LNCaP clone FGC (cell line): ENCODE measurements around a stretch of chr3.

GRCh38 chr3:14803176-14803601, 15.6 kb upstream of the FGD5 start:
- RRBS, 2 experiments: 21 to 27% methylated on average over 5 of the region's 5 CpGs

- RRBS, 2 experiments: no CpG with 5 or more reads among the region's 22 CpGs
These were observed 1.3 kb downstream of the FGD5 start for GRCh38 chr3:14819939-14820532.

GRCh38 chr3:14947776-14948502, 556 bp downstream of the NR2C2 start:
- RRBS, 2 experiments: 2% methylated on average over 34 to 40 of the region's 86 CpGs

GRCh38 chr3:15037606-15038849, 27.1 kb downstream of the MRPS25 start:
- RRBS, 2 experiments: 56 to 76% methylated on average over 2 of the region's 12 CpGs

DNA sequence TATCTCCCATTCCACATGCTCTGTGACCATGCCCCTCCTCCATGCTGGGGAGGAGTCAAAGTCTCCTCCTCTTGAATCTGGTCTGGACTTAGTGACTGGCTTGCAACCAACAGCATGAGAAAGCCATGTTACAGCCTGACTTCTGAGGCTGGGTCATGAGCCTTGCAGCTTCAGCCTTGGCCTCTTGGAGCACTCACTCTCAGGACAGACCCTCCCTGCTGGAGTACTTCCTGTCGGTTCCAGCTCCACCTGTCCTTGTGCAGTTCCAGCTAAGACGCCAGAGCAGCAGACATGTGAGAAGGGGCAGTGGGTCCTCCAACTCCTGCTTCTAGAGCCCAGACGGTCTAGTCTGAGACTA, 49.7 kb upstream of the RBSN start:
- RRBS, 2 experiments: no CpG with 5 or more reads among the region's 3 CpGs

DNA sequence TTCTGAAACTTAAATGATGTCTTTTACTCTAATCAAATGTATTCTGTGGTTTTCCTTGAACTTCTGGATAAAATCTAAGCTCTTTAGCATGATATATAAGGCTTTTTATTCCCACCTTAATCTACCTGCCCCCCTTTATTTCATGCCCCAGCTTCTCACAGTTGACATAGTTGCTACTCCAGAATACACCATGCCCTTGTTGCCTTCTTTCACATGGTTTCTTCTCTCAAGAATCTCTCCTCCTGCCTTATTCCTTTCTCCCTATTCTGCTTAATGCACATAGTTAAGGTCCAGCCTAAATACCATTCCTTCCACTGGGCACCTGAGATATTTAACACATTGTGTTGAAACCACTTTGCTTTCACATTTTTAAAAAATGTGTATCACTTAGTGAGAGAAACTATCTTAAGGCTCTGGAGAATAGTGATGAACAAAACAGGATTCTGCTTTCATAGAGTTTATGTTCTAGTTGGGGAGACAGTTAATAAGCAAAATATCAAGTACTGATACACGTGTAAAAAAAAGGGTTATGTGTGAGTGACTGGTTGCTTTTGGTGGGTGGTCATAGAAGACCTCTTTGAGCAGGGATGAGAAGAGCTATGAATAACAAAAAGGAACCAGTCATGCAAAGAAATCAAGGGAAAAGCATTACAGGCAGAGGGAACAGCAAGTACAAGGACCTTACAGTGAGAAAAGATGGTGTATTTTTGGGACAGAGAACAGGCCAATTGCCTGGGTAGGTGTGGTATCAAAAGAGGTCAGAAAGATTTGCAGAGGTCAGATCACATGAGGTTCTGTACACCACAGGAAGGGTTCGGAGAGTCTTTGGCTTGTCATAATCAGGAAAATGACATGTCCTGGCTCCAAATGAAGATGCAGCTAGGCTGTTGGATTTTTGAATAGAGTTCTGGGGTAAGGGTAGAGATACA, 36.7 kb downstream of the CAPN7 start:
- RRBS, 2 experiments: no CpG with 5 or more reads among the region's 2 CpGs

DNA sequence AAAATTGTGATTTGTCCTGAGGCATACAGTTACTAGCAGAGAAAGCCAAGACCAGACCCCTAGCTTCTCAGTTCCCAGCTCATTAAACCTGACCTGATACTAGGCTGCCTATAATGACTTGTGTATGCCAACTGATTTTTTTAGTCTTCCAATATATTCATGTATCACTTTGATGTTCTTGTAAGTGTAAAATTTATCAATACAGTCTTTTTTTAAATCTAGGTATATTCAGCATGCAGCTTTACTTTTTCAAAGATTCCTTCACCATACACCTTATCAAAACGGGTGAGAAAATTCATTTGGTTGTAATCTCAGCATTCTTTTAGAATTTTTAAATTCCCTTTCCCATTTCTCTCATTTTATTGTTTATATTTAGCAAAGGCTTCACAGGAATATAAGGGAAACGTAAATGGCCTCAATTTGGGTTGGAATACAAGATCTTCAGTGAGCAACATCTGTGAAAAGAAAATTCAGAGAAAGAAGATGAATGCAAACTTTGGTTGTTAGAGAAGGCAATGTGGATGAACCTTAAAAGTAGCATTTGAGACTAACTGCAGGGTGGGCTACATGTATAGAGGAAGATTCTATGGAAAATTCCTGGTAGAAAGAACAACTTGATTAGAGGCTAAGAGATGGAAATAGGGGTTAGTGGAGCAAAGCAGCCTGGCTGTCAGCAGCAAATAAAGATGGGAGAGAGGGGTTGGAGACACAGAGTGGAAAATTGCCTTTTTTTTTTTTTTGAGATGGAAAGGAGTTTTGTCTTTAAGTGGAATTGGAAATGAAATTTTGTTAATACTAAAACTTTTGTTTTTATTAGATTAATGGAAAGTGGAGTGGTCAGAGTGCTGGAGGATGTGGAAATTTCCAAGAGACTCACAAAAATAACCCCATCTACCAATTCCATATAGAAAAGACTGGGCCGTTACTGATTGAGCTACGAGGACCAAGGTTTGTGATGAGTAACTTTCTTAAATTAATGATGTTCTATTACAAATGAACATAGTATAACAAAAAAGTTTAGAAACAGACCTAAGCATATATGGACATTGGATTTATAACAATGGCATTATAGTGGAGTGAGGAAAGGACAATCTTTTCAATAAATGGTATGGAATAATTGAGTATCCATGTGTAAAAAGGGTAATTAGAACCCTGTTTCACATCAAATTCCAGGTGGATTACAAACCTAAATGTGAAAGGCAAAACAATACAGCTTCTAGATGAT, 40.9 kb downstream of the CAPN7 start:
- RRBS, 2 experiments: no CpG with 5 or more reads among the region's 4 CpGs

- RRBS, 2 experiments: no CpG with 5 or more reads among the region's 19 CpGs
These were observed 60.5 kb downstream of the SH3BP5 start for GRCh38 chr3:15271621-15272467.

GRCh38 chr3:15341054-15341775, 8.8 kb upstream of the SH3BP5 start:
- RRBS, 2 experiments: no CpG with 5 or more reads among the region's 5 CpGs

GRCh38 chr3:15426777-15427226, 542 bp downstream of the METTL6 start:
- RRBS, 2 experiments: no CpG with 5 or more reads among the region's 18 CpGs

DNA sequence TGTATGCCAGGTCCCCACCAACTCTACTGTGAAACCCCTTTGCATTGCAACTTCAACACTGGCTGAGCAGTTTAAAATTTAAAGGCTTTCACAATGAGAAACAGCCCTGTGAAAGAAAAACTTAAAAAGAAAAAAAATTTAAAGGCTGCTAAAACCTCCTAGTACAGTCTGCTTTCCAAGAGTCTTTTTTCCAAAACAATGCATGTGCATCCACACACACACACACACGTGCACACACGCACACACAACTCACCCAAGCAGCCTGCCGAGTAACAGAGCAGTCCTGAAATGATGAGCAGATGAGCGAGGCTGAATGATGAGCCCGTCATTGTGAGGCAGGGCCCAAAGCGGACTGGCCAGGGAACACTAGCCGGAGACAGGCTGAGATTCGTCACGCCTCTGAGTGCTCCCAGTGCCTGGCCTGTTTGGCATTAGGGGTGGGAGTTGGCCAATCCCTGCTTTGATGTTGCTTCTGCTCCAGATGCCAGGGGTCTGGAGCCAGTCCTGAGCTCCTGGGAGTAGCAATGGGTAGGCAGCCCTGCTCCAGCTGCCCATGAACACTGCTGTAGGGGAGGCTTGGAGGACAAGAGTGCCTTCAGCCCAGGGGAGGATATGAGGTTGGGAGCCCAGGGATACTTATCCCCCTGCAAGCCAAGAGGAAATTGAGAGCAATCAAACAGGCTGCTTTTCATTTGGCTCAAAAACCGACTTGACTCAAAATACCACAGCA, 23.1 kb downstream of the COLQ start:
- RRBS, 2 experiments: no CpG with 5 or more reads among the region's 10 CpGs

GRCh38 chr3:15524093-15524512, 2.6 kb upstream of the COLQ start:
- RRBS, 2 experiments: no CpG with 5 or more reads among the region's 3 CpGs

GRCh38 chr3:15634879-15635729, 33.6 kb downstream of the BTD start:
- RRBS, 2 experiments: no CpG with 5 or more reads among the region's 15 CpGs

- RRBS, 2 experiments: no CpG with 5 or more reads among the region's 8 CpGs
These were observed 46.2 kb downstream of the BTD start for GRCh38 chr3:15647588-15648220.

GRCh38 chr3:15668841-15669474, 67.4 kb downstream of the BTD start:
- RRBS, 2 experiments: no CpG with 5 or more reads among the region's 1 CpG

- RRBS, 2 experiments: no CpG with 5 or more reads among the region's 6 CpGs
These were observed 44.9 kb downstream of the ANKRD28 start for GRCh38 chr3:15752659-15753496.

DNA sequence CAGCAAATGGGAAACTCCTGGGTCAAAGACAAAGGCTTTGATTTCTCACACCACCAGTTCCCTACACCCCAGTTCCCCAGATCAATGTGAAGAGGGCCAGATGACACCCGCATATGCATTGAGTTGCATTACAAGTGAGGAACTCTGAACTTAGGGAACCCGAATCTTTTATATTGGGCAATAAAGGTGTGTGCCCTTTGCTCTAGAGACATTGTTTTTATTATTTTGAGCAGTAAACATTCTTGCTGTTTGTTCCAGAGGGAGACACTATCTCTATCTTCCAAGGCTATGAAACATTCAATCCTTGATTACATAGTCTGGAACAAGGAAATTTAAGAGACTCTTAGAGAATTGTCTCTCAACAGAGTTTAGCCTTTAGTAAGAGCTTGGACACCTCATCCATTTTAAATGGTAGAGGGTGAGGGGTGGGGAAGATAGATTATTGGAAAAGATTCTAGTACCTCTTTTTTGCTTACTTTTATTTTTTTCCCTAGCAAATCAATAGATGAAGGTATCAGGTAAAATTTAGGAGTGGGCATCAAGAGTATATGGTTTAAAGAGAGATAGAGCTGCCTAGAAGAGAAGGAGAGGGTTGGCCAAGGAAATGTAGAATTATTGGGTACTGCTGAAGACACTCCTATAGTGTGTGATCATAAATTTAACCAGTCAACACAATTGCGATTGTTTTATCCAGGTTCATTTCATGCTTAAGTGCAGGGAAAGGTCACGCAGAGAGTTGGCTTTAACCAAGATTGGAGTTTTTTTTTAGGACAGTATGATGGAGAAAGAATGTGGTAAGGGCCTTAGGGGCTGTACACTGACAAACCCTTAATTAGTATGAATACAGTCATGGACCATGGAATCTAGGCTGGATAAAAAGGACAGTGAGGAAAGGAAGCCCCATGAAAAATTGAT, 74.3 kb upstream of the ANKRD28 start:
- RRBS, 2 experiments: no CpG with 5 or more reads among the region's 4 CpGs

- RRBS, 2 experiments: no CpG with 5 or more reads among the region's 4 CpGs
These were observed 106.0 kb upstream of the ANKRD28 start for GRCh38 chr3:15903681-15904264.

GRCh38 chr3:16053612-16054327, 120.7 kb upstream of the GALNT15 start:
- RRBS, 2 experiments: no CpG with 5 or more reads among the region's 1 CpG

DNA sequence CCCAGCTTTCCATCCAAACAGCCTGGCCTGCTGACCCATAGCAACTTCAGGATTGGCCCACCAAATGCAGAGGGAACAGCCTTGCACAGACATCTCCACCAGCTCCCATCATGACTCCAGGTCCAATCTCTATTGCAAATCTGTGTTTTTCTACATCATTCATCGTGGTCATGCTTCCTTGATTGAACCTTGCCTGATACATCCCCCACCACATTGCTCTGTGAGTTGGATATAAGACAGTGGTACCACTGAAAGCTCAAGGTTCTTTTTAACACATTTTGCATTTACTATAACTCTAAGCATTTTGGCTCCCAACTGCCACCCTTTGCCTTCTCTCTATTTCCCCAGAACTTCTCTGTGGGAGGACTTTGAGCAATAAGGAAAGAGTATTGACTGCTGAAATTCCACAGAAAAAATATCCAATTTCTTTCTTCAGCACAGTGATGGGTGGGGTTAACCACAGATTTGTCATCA, 114.7 kb upstream of the GALNT15 start:
- RRBS, 2 experiments: no CpG with 5 or more reads among the region's 1 CpG